ENCODE results near the gene CD24.

DNA sequence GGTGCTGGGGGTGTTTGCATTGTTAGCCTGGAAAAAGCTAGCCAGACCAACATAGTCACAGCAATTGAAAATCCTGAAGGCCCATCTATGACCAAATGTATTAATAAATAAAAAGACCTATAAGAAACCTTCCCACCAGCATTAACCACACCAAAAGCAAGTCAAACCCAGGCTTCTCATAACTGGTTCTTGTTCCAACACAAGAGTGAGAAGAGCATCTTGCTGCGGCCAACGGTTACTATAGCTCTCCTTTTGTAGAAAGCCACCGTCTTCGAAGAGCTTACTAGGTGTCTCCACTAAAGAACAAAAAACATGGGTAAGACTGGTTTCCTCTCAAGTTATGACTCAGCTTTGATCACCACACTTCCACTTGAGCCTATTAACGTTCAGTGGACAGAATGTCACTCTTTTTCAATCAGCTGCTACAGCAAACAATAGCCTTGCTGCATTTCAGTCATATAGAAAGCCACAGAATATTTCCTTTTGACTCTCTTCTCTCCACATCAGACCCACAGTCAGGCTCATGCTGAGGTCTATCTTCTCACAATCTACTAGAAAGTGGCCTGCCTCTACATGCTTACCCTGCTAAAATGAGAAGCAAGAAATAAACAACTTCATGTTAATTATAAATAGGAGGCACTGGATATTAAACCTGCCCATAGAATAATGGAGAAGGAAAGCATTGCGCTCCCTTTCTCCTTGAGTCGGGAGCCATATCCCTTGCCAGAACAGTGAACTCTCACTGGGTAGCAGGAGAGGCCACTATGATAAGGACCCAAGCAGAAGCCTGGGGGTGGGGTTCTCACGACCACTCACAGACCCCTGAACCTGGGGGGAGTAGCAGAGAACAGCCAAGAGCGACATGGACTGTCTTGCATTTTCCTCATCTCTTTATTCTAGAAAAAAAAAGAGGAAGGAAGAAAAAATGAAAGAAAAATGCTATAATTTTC lies 243.6 kb upstream of the PREP start:
- PRO-cap, 7 experiments: peak in 1 of 7 experiments; most common plus-strand start position 486 of the sequence (in 1); most common minus-strand start position 273 of the sequence (in 1)

GRCh38 chr6:105786579-105786942 lies 299.6 kb upstream of the PRDM1 start:
- PRO-cap, 7 experiments: no peak in any of the 7 experiments

- PRO-cap, 7 experiments: no peak in any of the 7 experiments
Observed at GRCh38 chr6:105895933-105896698, 190.0 kb upstream of the PRDM1 start.

GRCh38 chr6:106086733-106087157 lies 609 bp downstream of the PRDM1 start:
- PRO-cap, 7 experiments: no peak in any of the 7 experiments

DNA sequence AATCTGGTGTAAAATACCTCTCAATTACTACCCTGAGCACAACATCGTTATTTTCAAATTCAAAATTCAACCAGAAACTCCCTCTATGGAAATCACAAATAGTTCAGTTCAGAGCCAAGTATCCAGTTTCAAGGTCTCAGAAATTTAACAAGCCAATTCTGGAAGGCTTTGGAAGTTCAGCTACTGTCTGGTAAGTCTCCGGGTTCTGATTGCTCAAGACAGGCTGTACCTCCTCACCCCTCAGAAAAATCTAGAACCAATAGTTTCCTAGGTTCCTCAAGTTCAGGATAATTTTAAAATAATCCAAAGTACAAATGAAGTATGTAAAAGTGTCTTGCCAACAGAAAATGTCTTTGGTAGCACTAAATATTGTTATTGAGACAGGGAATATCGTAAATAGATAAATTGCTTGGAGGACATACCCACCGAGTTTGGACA lies 809 bp downstream of the ATG5 start:
- PRO-cap, 7 experiments: no peak in any of the 7 experiments

DNA sequence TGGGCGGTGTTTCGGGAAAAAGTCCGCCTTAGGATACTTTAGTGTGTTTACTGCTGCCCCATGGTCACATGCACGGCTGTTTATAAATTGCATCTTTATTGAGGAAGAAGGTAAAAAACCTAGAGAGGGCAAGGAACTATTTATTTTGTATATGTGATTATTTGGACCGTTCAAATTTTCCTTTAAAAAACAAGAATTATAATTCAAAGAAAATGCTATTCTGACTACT lies 118.4 kb downstream of the RTN4IP1 start:
- PRO-cap, 7 experiments: no peak in any of the 7 experiments

GRCh38 chr6:106648585-106649413 lies 19.4 kb downstream of the QRSL1 start:
- PRO-cap, 7 experiments: no peak in any of the 7 experiments

GRCh38 chr6:106702433-106703056 lies 73.2 kb downstream of the QRSL1 start:
- PRO-cap, 7 experiments: no peak in any of the 7 experiments

GRCh38 chr6:106751581-106752352 lies 122.4 kb downstream of the QRSL1 start:
- PRO-cap, 7 experiments: no peak in any of the 7 experiments

- PRO-cap, 7 experiments: no peak in any of the 7 experiments
Observed at GRCh38 chr6:106757299-106757644, 127.9 kb downstream of the QRSL1 start.

- PRO-cap, 7 experiments: no peak in any of the 7 experiments
Observed at GRCh38 chr6:106886799-106887340, 87.7 kb downstream of the CD24 start.

DNA sequence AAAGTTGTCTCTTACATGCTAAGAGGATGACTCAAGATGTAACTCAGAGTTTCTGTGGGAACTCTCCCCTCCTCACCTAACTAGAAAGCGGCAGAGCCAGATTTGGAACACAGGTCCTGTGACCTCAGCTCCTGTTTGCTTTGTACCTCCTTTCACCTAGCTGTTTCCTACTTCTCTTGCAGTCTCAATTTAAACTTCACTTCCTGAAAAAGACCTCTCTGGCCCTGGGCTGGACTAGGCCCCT lies 60.8 kb downstream of the CD24 start:
- PRO-cap, 7 experiments: no peak in any of the 7 experiments

DNA sequence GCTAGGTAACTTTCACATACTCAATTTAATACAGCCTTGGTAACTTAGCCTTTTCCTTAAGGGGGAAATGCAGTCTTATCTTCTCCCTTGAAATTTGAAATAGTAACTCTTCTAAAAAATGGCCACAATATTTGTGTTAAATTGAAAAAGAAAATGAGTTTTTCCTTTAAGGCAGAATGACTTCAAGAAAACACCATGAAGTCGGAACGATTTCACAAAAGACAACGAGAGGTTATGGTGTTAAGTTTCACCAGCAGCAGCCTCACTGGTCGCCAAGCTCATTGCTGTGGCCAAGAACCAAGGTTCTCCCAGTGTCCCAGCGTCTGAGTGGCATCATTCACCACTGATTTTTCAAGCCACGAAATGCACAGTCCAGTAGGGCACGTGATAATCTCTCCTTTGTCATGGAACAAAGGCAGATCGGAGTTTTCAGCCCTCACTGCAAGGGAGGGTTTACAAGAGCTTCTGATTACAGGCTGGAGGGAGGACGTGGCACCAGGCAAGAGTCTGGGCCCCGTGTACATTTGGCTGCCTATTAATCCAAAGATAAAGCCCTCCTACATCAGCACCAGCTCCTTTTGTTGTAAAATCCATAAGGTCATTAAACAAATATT lies 2.1 kb downstream of the CD24 start:
- PRO-cap, 7 experiments: no peak in any of the 7 experiments

- PRO-cap, 7 experiments: no peak in any of the 7 experiments
Observed at GRCh38 chr6:106973617-106974343, 749 bp downstream of the CD24 start.

GRCh38 chr6:106974344-106974999 lies at the start of gene CD24:
CD24 (minus strand) TSS chr6:106974729.
- PRO-cap, 7 experiments: no peak in any of the 7 experiments

GRCh38 chr6:106975000-106976118 lies 830 bp upstream of the CD24 start:
- PRO-cap, 7 experiments: no peak in any of the 7 experiments

DNA sequence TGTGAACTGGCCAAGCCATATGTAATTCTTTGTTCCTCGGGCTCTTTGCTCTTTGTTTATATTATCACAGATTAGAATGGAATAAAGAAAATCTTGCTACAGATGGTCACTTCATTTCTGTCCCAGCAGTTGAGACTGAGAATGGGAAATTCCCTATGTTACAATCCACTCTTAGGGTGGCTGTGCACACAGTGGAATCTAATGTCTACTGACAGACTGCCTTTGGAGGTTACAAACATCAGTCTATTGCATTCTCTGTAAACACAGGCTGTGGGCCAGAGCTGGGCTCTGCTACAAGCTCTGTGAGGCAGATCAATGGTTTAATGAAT lies 50.4 kb downstream of the SOBP start:
- PRO-cap, 7 experiments: no peak in any of the 7 experiments

GRCh38 chr6:107665329-107665805 lies 158.7 kb downstream of the SCML4 start:
- PRO-cap, 7 experiments: no peak in any of the 7 experiments

- PRO-cap, 7 experiments: no peak in any of the 7 experiments
Observed at GRCh38 chr6:107848023-107848614, 24.0 kb upstream of the SCML4 start.

GRCh38 chr6:107880947-107881620 lies 57.0 kb upstream of the SCML4 start:
- PRO-cap, 7 experiments: no peak in any of the 7 experiments

Measured in T-cell (primary cell).